Zone of skin (tissue), 1 donor: ENCODE data around the gene ENTHD1.

GRCh38 chr22:39170897-39171563, 18.6 kb upstream of the CBX7 start:
- RRBS: 2% methylated on average over 2 of the region's 24 CpGs

DNA sequence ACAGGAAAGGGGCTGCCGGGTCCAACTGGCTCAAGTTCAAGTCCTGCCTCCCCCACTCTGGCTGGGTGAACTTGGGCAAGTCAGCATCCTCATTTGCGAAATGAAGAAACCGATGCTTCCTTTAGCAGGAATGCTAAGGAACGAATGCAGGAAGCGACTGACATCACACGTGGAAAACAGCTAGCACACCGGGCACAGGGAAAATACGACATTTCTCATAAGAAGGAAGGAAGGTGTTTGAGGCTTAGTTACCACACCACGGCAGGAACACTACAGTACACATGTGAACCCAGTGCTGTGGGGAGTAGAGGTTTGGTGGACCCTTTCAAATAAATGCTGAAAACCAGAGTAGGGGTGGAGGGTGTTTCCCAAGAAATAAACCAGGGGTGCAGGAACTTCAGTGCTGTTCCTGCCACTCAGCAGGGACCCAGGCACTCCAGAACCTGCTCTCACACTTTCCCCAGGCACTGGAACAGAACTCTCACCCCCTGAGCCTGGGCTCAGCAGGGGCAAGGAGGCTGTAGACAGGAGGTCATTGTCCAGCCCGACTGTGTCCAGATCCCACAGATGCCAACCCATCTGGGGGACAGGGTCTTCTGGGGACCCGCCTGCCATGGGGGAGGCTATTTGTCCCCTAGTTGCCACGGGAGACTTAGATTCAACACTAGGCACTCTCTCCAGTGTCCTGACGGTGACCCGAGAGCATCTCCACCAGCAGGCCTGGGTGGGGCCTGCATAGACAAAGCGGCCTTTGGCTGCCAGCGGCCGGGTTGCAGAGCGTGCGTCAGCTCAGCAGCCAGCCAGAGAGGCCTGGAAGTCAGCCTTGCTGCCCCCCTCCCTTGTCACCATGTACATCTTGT, 32.7 kb upstream of the CBX7 start:
- RRBS: no CpG with 5 or more reads among the region's 19 CpGs

DNA sequence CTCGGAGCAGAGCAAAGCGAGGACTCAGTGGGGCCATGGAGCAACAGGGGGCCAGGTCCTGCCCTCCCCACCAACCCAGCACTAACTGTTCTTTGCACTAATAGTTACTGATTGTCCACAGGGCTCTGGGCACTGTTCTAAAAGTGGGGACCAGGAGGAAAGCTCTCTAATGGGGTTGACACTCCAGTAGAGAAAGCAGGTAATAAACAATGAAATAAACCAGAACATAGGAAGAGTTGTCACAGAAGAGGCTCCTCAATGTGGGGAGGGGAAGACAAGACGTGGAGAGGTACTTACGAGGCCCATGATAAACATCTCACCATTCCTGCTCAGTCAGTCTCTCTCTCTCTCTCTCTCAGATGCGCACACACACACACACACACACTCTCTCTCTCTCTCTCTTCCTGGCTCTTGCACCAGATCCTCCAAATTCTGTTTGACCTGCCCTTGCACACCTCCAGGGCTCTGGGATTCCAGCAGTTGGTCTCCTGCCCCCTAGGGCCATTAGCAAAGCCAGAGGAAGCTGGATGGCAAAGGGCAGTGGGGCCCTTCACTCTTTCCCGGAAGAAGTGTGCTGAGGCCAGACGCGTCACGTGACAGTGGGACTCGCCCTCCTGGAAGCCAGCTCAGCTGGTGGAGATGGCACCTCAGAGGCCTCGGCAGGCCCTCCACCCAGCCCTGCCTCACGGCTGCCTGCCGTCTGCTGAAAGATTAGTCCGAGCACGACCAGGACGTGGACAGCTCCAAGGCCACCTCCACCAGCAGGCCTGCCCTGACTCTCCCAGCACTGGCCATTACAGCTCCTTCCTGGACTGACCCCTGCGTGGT, 4.0 kb downstream of the PDGFB start:
- RRBS: no CpG with 5 or more reads among the region's 17 CpGs

GRCh38 chr22:39313031-39313470, 6.4 kb downstream of the RPL3 start:
- RRBS: no CpG with 5 or more reads among the region's 11 CpGs

GRCh38 chr22:39316107-39317248, 2.9 kb downstream of the RPL3 start:
- RRBS: 53% methylated on average over 4 of the region's 21 CpGs

GRCh38 chr22:39317276-39317786, 2.1 kb downstream of the RPL3 start:
- RRBS: no CpG with 5 or more reads among the region's 9 CpGs

DNA sequence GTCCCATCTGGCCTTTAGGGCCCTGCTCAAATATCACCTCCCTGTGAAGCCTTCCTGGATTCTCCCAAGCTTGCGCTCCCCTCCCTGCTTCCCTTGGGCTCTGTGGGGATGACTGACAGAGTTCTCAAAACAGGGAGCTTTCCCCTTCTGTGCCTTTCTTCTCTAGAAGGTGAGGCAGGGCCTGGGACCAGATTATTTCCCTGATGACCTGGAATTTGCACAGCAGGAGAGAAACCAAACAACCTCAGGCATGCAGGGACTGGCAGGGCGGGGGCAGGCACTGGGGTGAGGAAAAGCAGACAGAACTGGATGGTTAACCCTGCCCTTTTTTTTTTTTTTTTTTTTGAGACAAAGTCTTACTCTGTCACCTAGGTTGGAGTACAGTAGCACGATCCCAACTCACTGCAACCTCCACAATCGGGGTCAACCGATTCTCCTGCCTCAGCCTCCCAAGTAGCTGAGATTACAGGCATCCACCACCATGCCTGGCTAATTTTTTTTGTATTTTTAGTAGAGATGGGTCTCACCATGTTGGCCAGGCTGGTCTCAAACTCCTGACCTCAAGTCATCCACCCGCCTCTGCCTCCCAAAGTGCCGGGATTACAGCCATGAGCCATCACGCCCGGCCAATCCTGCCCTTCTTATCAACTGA, 11.4 kb downstream of the SYNGR1 start:
- RRBS: no CpG with 5 or more reads among the region's 9 CpGs

GRCh38 chr22:39432239-39432731, 24.5 kb upstream of the MGAT3 start:
- RRBS: no CpG with 5 or more reads among the region's 9 CpGs

DNA sequence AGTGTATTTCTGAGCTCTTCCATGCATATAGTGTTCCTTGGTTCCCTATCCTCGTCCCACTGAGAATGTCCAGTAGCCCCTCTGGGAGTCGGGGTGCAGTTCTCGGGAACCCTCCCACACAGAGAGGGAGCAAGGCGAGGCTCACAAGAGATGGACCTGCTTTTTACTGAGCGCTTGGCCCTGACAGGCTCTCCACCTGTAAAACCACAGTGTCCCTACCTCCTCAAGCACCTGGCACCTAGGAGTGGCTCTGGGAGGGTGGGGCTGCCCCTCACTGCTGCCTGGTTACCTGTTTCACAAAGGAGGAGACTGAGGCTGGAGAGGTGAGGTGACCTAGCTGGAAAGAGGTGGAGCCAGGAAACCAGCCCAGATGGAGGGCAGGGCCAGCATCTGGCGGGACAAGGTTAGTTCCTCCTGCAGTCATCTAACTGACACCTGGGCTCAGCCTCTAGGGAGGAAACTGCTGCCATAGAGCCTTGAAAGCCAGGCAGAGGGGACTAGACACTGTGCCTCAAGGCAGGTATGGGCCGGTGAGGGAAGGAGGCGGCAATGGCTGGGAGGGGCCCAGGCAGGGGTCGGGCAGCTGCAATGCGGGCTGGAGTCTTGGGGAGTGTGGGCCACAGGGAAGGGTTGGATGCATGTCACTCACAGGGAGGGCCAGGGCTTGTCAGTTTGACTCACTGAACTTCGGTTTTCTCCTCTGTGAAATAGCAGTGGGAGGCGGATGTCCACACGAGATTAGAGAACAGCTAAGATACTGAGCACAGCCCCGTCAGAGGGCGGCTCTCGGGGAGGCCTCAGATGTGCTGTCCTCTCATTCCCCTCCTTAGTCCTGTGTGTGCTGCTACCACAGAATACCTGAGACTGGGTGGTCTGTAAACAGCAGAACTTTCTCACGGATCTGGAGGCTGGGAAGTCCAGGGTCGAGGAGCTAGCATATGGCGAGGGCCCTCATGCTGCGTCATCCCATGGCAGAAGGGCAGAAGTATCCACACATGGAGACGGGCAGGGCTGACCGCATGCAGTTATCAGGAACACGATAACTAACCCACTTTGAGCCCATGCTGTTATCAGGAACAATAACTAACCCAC, 15.9 kb downstream of the MGAT3 start:
- RRBS: no CpG with 5 or more reads among the region's 23 CpGs

DNA sequence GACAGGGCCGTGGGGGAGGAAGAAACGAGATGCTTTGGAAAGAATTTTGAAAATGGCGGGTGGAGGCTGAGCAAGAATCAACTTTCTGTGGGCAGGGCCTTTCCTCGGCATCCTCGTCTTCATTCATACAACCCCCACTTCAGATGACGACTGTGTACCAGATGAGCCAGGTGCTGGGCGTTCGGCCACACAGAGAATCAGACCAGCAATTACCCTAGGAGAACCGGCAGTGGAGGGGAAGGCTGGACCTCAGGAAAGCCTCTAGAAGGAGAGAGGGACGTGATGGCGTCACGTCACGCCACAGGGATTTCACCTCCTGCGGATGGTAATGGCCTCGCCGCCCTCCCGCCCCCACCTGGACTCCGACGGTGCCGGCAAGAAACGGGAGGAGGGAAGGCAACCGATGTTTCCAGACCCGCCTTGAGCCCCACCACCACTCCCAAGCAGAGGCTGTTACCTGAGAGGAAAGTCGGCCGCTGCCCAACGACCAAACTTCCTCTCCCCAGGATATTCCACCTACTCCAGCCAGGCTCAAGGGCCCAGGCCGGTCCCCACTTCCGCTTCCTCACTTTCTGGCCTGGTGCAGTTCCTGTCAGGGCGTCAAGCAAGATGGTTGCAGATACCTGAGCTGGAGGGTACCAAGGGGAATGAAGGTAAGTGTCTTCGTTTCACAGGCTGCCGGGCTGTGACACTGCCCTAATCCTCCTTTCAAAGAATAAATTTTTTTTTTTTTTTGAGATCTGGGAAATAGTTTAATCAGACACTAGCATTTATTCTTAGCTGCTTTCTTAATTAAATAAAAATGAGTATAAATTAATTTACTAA, at the start of gene ENTHD1:
TSS of gene ENTHD1 (minus strand) at position 523 of the 825 bp plus-strand sequence.
- RRBS: no CpG with 5 or more reads among the region's 31 CpGs

- RRBS: no CpG with 5 or more reads among the region's 4 CpGs
Measured at GRCh38 chr22:39898886-39899575, 1.9 kb upstream of the GRAP2 start.

DNA sequence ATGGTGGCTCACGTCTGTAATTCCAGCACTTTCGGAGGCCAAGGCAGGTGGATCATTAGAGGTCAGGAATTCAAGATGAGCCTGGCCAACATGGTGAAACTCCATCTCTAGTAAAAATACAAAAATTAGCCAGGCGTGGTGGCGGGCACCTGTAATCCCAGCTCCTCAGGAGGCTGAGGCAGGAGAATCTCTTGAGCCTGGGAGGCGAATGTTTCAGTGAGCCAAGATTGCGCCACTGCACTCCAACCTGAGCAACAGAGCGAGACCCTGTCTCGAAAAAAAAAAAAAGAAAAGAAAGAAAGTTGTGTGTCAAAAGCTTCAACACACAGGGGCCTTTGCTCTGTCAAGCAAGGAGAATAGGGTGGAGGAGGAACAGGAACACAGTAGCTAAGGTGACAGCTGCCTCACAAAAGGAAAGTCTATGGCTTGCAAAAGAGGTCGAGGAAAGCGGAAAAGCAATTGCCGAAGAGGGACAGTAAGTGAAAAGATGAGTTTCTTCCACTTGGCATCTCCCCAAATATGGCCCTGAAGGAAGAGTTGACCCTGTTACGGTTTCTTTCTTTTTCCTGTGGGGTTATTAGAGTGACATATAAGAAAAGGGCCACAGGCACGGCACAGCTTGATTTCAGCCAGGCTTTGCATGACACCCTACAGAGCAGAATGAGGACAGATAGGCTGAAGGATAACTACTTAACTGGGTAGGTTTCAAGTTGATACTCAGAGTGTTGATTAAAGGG, 26.5 kb upstream of the TMA7B start:
- RRBS: no CpG with 5 or more reads among the region's 13 CpGs

- RRBS: no CpG with 5 or more reads among the region's 24 CpGs
Measured at GRCh38 chr22:39993698-39994516, 847 bp upstream of the FAM83F start.

DNA sequence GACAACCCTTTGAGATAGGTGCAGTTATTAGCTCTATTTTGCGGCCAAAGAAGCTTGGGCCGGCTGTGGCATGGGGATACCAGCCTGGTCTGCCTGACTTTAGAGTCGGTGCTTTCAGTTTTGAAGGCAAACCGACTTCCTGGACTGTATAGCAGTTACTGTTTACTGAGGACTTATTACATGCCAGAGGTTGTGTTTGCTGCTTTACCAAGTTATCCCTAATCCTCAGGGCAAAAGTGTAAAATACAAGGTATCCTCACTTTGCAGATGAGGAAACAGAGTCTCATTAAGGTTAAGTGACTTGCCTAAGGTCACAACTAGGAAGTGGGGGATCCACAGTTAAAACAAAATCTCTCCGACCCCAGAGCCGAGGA, 22.8 kb downstream of the FAM83F start:
- RRBS: no CpG with 5 or more reads among the region's 6 CpGs

DNA sequence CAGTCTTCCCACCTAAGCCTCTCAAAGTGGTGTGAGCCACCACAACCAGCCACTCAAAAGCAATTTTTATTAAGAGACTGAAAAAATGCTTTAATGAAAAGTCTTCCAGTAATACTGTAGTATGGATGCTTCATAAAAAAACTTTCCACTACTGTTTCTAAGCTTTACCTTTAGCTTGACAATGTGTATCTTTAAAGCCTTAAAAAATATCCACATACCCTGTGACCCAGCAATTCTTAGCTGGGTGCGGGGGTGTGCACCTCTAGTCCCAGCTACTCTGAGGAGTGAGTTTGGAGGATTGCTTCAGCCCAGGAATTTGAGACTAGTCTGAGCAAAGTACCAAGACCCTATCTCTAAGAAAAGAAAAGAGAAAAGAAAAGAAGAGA, 81.9 kb downstream of the FAM83F start:
- RRBS: no CpG with 5 or more reads among the region's 1 CpG

DNA sequence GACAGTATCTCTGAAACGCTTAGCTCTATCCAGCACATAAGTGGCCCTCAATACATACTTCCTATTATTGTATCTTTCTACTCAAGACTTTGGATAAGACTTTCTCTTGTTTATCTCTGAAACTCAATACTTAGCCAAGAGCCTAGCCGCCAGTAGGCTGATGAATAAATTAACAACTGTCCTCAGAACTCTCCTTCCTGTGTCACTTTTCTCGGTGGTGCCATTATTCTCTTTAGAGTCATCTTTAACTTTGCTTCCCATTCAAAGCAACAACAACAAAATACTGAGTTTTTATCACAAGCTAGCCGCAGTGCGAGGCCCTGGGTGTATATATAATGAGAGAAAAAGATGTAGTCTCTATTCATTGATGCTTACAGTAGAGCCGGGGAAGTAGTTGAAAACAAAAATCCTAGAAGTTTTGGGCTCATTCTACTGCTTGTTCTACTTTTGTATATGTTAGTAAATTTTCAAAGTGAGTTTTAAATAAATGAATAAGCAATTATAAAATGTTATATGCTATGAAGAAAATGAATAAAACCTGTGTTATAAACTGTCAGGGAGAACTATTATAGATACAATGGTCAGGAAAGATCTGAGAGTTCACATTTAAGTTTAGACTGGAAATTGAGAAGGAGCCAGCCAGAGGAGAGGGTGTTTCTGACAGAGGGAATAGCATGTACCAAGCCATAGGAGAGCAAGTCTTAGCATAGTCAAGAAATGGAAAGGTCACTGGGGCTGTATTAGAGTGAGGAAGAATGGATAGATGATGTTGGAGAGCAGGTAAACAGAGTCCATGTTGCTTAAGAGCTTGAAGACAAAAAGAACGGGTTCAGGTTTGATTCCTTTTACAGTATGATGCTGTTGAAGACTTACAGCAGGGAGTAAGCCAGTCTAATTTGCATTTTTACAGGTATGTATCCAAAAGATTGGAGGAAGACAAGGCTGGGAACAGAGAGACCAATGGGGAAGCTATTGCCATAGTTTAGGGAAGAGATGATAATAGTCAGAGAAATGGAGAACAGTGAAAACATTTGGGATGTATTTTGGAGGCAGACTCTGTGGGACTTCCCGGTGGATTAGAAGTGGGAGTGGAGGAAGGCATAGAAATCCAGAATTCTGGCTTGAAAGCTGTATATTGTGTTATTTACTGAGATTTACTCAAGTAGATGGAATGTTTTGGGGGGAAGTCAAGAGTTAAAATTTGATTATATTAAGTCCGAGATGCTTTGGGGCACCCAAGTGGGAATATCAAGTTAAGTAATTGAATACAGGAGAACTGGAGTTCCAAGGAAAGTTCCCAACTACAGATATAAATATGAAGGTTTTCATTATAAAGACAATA, 87.4 kb downstream of the FAM83F start:
- RRBS: no CpG with 5 or more reads among the region's 9 CpGs

DNA sequence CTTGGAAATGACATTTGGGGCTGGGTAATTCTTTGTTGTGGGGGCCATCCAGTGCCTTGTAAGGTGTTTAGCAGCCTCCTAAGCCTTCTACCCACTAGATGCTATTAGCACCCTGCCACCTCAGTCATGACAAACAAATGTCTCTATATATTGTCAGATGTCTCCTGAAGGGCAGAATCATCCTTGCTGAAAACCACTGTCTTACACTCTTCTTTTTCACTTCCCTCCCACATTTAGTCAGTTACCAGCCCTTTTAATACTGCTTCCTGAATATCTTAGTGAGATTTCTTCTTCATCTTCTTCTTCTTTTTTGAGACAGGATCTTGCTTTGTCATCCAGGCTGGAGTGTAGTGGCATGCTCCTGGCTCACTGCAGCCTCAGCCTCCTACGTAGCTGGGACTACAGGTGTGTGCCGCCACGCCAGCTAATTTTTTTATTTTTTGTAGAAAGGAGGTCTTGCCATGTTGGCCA, 33.1 kb downstream of the TNRC6B start:
- RRBS: no CpG with 5 or more reads among the region's 3 CpGs

DNA sequence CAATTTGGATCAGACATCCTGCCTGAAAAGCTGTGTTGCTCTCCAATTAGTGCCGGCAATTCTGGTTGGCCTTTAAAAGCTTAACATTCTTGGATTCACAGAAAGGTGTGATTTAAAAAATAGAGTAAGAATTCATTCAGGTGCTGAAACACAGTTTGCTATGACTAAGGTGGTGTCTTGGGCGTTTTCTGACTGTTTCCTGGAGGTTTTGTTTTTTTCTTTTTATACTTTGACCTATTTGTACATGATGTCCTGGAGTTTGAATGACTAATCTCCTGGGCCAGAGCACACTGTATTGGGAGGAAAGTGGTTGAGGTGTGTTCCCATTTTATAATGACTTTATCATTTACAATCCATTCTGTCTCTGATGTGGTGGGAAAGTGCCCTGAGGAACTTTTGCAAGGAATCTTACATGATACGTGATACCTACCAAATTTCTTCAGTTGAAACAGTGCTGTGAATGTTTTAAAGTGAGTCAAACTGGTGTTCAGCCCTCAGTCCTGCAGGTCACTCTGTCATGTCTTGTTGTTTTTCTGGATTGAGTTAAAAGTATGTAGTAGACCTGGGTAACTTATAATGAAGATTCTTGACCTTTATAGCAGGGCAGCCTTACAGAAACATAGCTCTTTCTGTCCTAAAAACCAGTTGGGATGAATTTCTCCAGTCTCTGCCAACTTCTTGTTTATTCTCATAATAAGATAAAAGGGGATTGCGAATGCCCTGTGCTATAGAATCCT, 80.8 kb downstream of the TNRC6B start:
- RRBS: no CpG with 5 or more reads among the region's 4 CpGs

- RRBS: no CpG with 5 or more reads among the region's 6 CpGs
Measured at GRCh38 chr22:40331956-40332367, 14.3 kb upstream of the ADSL start.

- RRBS: no CpG with 5 or more reads among the region's 21 CpGs
Measured at GRCh38 chr22:40415196-40415907, 45.0 kb downstream of the SGSM3 start.